Brain (tissue), 1 donor: Measurements from ENCODE around the gene ANKRD37.

GRCh38 chr4:184472661-184473401, 1.5 kb downstream of the IRF2 start:
- RRBS: 2% methylated on average over 44 of the region's 87 CpGs

GRCh38 chr4:184474946-184475443, 645 bp upstream of the IRF2 start:
- RRBS: 2% methylated on average over 2 of the region's 26 CpGs

- RRBS: no CpG with 5 or more reads among the region's 6 CpGs
These were observed 39.9 kb upstream of the IRF2 start for GRCh38 chr4:184514269-184514687.

DNA sequence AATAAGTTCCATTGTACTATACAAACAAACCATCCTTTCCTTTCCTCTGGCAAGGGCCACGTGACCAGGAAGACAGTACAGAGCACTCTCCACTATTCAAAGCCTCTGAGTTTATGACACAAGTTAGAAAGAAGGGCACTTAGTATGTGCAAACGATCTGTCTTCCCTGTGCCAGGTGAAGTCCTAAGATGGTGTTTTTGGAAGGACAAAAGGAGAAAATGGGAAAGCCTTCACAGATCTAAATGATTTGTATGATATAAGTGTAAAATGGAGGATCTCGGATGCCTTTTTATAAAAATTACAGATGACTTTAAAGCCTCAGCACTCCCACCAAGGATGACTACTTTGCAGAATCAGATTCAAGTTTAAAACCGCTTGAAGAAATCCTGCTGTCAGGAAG, 2.9 kb downstream of the CASP3 start:
- RRBS: no CpG with 5 or more reads among the region's 4 CpGs

DNA sequence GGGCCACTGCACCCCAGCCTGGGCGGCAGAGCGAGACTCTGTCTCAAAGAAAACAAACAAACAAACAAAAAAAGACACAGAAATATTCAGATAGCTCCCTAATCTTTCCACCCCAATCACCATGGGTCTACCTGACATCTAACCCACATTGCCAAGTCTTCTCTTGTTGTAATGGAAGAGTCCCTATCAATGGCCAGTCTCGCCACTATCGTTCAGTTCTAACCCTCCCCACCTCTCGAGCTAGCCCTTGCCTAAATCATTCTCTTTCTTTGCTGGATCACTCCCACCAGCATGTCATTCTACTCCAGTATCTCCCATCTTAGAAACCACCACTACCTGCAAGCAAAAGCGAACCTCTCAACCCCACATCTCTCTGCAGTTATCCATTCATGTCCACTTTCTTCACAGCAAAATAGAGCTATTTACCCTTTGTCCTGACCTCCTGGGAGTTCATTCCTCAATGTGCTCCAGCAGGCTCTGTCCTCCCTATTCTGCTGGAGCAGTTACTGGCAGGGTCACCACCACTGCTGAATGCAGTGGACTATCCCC, 16.2 kb upstream of the CENPU start:
- RRBS: no CpG with 5 or more reads among the region's 6 CpGs

DNA sequence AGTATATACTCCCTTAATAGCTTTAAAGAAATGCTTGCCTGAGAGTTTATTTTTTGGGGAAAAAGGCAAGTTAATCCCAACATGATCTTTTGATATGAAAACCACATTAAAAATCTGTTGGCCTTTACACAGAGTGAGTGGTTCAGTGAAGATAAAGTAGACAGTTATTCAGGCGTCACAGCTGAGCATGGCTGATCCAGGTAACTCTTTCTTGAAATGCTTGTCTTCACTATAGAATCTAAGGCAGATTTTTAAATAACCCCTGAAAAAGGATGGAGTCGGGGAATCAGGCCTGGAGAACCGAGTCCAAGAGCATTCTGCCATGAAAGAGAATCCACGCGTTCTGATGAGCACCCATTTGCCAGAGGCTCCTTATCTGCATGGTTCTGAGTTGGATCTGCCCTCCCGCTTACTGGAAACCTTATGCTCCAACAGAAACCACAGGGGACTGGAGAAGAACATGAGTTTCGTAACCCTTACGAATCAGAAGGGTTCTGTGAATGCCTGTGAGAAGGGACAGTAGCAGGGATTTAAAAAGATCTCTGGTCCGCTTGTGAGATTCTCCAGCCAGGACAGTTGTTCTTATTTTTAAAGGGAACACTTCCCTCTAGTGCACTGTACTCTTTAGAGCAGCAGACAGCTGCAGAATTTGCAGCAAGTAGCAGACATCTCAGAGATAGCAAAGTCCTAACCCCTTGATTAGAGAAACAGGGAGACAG, 22.4 kb upstream of the CENPU start:
- RRBS: no CpG with 5 or more reads among the region's 9 CpGs

- RRBS: no CpG with 5 or more reads among the region's 13 CpGs
These were observed 28.9 kb upstream of the CENPU start for GRCh38 chr4:184762755-184763332.

DNA sequence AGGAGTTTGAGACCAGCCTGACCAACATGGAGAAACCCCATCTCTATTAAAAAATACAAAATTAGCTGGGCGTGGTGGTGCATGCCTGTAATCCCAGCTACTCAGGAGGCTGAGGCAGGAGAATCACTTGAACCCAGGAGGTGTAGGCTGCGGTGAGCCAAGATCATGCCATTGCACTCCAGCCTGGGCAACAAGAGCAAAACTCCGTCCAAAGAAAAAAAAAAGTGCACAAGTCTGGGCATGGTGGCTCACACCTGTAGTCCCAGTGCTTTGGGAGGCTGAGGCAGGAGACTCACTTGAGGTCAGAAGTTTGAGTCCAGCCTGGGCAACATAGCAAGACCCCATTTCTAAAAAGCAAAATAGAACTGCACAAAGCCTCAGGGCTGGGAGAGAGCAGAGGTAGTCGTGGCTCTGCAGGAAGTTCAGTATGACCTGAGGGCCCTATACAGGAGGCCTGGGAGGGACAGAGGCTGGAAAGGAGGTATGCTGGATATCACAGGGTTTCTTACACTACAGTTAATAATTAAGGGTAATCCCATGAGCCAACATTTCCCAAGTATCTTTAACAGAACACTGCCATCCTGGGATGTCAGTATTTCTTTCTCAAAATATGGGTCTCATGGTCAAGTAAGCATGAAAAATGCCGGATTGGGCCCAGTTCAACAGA, 38.0 kb downstream of the ACSL1 start:
- RRBS: no CpG with 5 or more reads among the region's 5 CpGs

- RRBS: no CpG with 5 or more reads among the region's 6 CpGs
These were observed 19.6 kb downstream of the ACSL1 start for GRCh38 chr4:184805995-184806677.

DNA sequence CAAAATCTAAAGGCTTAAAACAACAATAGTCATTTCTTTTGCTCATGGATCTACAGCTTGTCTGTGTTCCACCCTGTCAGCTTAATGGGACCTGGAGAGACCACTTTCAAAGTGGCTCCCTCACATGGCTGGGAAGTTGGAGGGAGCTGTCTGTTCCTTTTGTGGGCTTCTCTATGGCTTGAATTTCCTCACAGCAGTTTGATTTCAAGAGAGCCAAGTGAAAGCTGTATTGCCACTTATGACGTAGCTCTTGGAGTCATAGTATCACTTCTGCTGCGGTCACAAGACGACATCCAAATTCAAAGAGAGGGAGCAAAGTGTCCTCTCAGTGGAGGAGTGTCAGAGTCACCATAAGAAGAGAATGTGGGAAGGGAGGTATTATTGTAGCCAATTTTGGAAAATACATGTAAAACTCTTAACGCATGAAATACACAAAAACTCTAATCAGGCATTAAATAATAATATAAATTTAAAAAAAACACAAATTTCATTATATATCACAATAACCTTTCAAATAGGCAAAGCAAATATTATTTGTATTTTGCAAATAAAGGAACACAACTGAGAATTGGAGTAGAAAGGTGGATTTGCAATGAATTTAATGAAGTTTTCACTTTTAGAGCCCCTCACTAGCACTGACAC, 22.9 kb upstream of the ACSL1 start:
- RRBS: no CpG with 5 or more reads among the region's 4 CpGs

- RRBS: no CpG with 5 or more reads among the region's 15 CpGs
These were observed 34.3 kb upstream of the ACSL1 start for GRCh38 chr4:184859934-184860693.

- RRBS: 93% methylated on average over 12 of the region's 25 CpGs
These were observed 5.8 kb upstream of the SLC25A4 start for GRCh38 chr4:185137102-185137894.

GRCh38 chr4:185211031-185211142, 1.5 kb downstream of the SNX25 start:
- RRBS: no CpG with 5 or more reads among the region's 1 CpG

DNA sequence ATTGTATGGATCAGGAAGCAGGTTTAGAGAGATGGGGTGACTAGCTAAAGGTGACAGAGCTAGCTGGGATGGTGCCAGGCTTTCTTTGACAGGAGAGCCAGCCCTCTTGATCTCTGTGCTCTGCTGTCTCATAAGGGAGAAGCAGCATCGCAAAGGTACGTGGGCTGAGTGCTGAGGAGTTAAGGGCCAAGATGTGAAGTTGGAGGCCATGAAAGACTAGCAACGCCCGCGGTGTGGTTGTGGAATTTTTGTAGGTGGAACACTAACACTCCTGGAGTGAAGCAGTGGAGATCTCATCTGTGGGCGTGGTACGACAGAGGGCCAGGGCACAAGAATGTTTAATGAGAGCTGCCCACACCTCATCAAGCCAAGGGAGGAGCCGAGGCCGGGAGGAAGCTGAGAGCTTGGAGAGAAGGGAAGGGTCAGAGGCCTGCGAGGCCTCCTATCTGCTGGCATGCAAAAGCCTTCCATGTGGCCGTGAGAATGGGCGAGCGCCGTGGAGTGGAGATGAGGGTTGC, 19.5 kb downstream of the SNX25 start:
- RRBS: no CpG with 5 or more reads among the region's 14 CpGs

GRCh38 chr4:185304778-185305174, 90.9 kb downstream of the LRP2BP start:
- RRBS: no CpG with 5 or more reads among the region's 4 CpGs

GRCh38 chr4:185332204-185333229, 63.2 kb downstream of the LRP2BP start:
- RRBS: no CpG with 5 or more reads among the region's 7 CpGs

DNA sequence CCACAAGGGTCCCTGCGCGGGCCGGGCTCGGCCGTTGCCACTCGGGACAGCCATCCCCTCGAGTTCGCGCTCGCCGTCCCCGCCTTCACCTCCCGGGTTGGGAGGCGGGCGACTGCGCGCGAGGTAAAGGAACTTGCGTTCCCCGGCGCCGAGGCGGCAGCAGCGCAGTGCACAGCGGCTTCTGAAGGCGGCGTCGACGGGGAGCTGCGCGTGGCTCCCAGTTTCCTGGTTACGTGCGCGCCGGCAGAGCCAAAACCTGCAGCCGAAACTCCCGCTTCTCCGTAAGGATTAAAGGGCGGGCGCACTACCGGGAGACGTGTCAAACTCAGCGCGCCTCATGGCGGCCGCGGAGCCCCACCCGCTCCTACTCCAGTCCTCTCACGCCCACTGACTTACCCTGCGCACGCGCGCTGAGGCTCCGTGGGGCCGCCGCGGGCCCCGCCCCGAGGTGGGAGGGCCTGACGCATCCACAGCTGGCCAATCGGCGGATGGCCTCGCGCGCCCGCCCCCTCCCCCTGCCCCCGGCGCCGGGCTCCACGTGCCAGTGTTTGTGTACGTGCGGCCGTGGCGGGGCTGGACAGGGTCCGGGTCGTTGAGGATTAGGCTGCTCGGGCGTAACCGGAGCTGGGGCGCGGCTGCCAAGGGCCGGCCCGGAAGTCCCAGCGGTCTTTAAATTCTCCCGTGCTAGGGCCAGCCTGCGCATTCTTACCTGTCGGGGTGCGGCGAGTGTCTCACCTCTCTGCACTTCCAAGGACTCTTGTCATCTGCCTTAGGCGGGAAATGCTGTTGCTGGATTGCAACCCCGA, at the start of gene ANKRD37:
Gene ANKRD37 (plus strand): TSS at position 698 of the 806 bp plus-strand sequence.
- RRBS: 1% methylated on average over 39 of the region's 91 CpGs

DNA sequence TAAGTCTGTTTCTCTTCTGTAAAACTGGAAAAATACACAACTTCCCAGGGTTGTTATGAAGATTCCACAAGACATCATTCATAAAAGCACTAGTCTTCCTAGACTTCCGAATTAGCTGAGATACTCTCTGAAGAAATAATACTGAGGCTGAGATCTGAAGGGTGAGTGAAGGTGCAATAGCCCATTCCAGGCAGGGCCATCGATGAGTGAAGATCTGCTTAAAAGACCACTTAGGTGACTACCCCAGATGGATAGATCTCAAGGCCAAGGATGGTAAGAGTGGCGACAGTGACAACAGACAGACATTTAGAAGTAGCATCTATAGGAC, 998 bp downstream of the UFSP2 start:
- RRBS: no CpG with 5 or more reads among the region's 3 CpGs

DNA sequence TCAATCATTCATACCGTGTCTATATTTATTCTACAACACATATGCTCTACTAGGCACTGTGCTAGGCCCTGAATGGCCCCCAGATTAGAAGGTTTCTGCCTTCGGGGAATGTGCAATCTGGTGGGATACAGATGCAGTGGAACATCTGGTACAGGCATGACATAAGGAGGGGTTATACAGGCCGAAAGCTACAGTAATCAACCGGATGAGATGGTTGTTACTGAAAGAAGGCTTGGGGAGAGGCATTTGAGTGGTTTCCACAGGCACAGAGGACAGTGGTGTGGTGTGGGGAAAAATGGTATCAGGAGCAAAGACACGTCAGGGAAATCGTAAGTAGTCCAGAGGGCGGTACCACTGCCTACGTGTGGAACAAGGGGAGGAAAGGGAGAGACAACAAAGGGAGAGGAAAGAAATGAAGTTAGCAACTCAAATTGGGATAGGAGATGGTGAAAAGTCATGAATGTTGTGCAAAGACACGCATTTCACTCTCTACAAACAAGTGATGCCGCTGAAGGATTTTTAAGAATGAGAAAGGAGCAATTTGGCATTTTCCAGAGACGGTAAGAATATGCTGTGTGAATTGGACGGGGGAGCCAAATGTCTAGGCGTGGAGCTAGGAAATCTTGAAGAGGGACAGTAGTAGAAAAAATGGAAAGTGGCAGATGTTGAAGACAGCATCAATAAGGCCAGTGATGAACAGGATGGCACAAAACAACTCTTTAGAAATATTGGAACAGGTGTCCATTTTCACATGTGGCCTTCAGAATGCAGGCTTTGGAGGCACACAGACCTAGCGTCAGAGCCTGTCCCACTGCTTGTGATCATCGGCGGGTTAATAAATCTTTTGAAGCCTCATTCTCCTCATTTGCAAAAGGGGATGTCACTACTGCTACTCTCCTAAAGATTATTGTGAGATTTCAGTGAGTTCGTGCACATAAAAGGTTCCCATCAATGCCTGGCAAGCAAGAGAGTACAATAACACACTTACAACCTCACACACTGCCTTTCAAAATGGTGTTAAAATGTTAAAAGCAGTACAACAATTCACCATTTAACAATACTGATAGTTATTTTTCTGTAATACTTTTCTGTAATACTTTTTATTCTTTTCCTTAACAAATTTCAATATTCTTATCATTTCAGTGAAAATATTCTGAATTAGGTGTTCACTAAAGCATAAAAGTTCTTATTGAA, 2.7 kb downstream of the PDLIM3 start:
- RRBS: no CpG with 5 or more reads among the region's 17 CpGs

DNA sequence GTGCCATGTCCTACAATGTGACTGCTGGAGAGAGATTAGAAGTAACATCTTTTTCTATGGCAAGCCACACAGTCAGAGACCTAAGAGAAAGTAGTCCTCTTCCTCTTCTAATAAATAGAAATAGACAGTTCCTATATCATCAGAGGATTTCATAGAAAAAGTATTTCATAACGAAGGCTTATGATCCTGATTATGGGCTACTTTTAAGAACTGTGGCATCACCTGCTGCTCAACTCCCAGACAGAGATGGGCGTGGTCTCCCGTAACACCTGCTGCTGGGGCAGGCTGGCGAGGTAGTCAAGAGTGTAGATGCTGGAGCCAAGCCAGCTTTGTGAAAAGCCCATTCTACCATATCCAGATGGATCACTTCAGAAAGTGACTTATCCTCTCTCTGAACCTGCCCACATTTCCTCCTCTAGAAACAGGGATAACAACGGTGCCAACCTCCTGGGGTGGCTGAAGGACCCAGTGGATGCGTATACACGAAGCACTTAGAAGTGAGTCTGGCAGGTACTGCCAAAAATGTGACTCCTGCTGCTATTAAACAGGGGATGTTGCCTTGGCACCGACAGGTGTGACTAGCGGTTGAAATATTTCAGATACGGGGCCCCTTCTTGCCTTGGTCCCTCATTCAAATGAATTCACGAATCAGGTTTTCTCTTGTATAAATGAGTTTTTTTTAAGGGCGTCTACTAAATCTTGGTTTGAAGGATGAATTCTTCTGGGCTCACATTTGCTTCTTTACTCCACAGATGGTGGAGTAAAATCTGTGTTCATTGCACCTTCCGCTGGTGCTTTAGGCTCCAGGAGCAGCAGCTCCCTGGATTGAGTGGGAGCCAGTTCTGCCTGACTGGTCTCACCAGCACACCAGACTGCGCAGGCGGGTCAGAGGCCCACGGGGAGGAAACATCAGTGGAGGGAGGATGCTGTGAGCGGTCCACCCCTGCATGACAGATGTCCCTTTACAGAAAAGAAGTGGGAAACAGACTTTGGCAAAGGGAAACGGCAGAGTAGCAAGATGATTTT, 95.8 kb downstream of the SORBS2 start:
- RRBS: no CpG with 5 or more reads among the region's 18 CpGs